IMR-90 (cell line): ENCODE results near the genes SCP2D1, RALGAPA2, KIZ and CD93.

DNA sequence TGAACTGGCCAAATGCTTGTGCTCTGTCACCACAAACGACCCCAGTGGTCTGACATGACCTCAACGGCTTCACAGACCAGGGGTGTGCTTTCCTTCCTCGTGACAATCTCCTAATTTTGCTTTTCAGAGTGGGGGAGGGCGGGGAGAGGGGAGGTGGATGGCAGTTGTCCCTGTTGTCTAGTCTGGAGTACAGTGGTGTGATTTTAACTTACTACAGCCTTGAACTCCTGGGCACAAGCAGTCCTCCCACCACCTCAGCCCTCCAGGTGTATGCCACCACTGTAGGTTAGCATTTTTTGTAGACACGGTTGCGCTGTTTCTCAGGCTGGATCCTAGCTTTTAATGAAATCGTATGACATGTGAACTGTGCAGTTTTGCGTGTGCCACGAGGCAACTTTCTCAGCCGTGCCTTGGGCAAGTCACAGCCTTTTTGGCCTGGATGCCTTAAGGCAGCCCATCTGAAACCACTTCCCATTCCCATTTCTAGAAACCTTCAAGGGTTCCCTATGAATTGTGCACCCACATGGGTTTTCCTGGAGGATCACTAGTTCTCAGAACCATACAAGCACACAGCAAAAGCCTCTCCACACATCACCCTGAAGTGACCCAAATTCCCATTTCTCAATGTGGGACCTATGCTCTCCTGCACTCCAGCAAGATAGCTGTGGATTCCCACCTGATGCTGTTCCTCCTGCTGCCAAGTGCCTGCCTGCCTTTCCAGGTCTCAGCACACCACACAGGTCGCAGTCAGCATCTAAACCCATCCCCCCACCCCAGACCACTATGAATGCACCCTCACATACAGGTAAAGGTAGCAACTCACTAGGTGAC lies 29.0 kb downstream of the SNX5 start:
- RRBS = no CpG with 5 or more reads among the region's 11 CpGs
CAGE:
- cytosol, long polyA plus RNA = no peak
- long polyA plus RNA = no peak
- nucleus, long polyA plus RNA = no peak

- RRBS = no CpG with 5 or more reads among the region's 3 CpGs
CAGE:
- cytosol, long polyA plus RNA = no peak
- long polyA plus RNA = no peak
- nucleus, long polyA plus RNA = no peak
Observed at GRCh38 chr20:18813486-18813914, at the start of gene SCP2D1. TSS of gene SCP2D1 (plus strand) at chr20:18813783.

- RRBS = no CpG with 5 or more reads among the region's 1 CpG
CAGE:
- cytosol, long polyA plus RNA = no peak
- long polyA plus RNA = no peak
- nucleus, long polyA plus RNA = no peak
Observed at GRCh38 chr20:19032721-19033235, 179.7 kb upstream of the SLC24A3 start.

DNA sequence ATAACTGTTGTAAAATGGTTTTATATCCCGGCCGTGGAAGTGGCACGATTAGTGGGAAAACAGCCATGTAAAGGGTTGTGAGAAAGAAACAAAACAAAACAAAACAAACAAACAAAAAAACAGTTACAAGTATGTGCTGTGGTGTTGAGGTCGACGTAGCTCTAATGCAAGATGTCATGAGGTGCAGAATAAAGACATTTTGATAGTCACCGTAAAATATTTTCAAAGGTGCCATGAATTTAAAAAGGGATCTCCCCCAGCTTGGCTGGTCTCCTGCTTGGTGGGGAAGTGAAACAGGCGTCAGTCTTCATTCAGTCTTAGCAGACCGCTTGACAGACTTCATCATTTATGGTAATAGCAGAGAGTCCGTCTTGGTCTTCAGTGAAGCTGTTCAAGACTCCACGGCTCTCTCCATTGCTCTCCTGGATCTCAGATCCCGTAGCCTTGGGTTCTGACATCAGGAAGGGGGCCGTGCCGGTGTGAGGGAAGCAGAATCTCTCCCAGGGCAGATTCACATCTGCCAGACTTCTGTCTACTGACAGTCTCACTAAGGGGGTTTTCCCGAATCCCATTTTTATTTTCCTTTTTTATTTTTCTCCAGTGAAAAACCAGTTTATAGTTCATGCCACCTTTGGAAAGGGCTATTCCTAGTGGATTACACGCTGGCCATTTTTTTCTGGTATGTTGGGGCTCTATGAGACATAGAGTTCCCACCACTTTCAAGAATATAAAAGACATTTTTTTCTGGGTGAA lies 1.6 kb downstream of the SLC24A3 start:
- RRBS = no CpG with 5 or more reads among the region's 15 CpGs
CAGE:
- cytosol, long polyA plus RNA = no peak
- long polyA plus RNA = no peak
- nucleus, long polyA plus RNA = no peak

DNA sequence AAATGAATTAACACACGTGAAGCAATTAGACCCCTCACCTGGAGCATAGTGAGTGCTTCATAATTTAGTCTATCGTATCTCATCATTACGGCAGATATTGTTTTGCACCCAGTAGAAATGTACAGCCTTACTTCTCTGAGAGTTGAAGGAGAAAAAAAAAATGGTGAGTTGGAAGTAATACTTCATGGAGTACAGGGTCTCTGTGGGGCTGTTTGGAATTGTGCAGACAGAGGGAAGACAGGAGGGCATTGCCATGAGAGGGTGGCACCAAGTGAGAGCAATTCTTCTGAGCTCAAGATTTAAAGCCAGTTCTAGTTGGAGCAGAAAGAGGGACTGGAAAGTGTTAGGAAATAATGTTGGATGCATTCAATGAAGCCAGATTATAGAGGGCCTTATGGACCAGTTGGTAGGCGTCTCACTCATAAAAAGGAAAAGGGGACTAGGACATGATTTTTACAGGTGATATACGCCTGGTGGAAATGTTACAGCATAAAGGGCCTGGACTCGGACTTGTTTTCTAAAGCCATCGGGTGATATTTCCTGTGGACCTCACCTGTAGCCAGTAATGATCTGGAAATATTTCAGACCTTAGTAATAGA lies 131.1 kb downstream of the SLC24A3 start:
- RRBS = no CpG with 5 or more reads among the region's 7 CpGs
CAGE:
- cytosol, long polyA plus RNA = no peak
- long polyA plus RNA = no peak
- nucleus, long polyA plus RNA = no peak

DNA sequence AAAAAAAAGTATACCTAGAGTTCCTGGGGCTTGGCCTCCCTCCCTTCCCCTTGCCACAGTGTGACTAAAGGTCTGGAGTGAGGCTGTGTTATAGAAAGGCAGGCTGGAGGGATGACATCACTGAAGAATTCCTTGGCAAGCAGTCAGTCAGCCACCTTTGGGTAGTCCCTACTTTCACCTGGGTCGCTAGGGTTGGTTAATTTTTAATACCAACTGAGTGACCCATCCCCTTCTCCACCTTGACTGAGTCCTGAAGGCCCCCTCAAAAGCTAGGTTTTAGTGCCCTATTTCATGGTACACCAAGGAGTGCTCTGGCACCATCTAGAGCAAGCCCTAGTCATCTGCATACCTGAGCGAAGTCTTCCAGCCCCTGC lies 44.4 kb downstream of the RIN2 start:
- RRBS = no CpG with 5 or more reads among the region's 2 CpGs
CAGE:
- cytosol, long polyA plus RNA = no peak
- long polyA plus RNA = no peak
- nucleus, long polyA plus RNA = no peak

DNA sequence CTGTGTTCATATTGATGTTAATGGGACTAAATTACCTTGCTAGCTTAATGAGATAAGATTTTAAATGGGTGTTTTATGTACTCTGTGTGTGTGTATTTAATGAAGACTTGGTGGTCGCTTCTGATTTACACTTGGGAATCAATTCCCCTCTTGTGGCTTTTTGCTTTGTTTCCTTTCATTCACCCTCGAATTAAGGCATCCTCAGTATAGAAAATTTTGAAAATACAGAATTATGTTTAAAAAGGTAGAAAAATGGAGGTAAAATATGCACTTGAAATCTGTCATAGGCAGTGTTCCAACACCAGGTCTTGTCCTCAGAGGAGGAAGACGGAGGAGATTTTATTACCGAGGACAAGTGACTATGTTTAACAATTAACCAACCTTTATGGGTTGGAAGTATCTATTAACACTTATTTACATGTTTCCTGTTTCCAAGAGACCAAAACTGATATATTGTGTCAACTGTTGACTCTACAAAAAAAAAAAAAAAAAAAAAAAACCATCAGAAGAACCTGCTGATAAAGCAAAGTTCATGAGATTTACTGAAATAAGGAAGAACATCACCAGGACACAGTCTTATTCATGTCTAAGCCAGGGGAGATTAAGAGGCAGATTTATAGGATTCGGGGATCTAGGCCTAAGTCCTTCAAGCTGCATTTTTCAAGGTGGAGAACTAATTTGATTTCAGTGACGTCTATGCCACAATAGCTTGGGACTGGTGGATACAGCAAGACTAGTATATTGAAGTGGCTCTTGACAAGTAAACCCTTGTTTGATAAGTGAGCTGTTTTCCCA lies 126.8 kb upstream of the NAA20 start:
- RRBS = no CpG with 5 or more reads among the region's 6 CpGs
CAGE:
- cytosol, long polyA plus RNA = no peak
- long polyA plus RNA = no peak
- nucleus, long polyA plus RNA = no peak

DNA sequence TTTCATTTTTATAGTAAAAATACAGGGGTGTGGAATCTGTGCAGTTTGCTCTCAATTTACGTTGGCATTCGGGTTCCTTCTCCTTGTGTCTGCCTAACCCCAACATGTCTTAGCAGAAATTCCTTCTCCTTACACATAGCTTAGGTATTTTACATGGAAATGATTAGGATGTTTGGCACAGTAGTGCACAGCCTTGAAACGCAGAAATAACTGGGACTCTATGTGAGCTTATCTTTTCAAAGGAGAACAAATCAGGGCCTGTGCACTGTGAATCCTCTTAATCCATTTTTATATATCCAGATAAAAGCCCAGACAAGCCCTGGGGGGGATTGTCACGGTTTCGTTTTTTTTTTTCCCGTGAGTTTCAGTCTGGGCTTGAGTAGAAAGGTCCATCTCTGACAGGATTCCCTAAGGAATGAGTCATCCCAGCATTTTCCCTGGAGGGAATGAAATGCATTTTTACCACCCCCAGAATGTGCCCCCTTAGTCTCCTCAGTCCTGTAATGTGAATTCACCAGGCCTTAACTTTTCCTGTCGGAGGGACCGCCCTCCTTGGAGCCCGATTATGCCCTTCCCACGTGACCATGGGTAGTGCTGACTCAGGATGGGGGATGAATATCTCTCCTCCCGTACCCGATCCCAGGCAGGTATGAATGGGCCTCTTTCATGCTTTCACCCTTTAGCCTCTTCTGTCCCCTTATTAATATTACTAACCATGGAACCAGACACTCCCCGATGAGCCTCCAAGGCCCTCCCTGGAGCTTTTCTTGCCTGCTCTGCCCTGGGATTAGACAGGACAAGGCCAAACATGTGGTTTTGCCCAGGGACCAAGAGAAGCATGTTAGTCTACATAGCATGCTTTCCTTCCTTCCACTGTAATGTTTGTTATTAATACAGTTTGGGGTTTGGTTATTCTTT lies 24.0 kb upstream of the NAA20 start:
- RRBS = no CpG with 5 or more reads among the region's 13 CpGs
CAGE:
- cytosol, long polyA plus RNA = no peak
- long polyA plus RNA = no peak
- nucleus, long polyA plus RNA = no peak

DNA sequence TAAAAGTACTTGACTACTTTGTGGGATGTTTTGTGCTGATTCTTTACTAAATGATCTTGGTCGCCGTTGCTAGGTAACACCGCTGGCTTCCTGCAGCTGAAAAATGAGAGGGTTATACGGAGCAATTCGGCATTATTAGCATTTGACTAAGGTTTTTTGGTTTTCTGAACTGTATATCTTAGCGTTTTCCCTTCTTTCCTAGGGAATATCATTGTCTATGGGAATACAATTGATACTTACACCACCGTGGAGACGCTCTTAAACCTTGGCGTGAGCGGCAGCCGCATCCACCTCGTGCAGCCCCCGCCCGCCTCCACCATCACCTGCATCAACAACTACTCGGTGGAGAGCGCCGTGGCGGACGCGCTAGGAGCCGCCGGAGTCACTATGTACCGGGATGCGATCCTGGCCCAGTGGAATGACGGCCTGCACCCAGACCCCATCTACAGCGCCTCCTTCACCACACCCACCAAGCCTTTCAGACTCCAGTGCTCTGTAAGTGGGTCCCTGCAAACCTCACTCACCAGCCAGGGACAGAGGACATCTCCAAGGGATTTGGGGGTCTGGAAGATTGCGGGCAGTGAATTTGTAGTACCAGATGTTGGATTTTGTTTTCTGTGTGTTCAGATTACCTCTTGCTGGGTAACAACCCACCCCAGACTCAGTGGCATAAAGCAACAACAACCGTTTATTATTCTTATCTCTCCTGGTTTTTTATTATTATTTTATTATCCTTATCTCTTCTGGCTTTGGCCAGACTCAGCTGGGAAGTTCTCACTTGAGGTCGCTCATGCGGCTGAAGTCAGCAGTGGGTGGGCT lies 90.7 kb upstream of the INSM1 start:
- RRBS = no CpG with 5 or more reads among the region's 30 CpGs
CAGE:
- cytosol, long polyA plus RNA = no peak
- long polyA plus RNA = no peak
- nucleus, long polyA plus RNA = no peak

DNA sequence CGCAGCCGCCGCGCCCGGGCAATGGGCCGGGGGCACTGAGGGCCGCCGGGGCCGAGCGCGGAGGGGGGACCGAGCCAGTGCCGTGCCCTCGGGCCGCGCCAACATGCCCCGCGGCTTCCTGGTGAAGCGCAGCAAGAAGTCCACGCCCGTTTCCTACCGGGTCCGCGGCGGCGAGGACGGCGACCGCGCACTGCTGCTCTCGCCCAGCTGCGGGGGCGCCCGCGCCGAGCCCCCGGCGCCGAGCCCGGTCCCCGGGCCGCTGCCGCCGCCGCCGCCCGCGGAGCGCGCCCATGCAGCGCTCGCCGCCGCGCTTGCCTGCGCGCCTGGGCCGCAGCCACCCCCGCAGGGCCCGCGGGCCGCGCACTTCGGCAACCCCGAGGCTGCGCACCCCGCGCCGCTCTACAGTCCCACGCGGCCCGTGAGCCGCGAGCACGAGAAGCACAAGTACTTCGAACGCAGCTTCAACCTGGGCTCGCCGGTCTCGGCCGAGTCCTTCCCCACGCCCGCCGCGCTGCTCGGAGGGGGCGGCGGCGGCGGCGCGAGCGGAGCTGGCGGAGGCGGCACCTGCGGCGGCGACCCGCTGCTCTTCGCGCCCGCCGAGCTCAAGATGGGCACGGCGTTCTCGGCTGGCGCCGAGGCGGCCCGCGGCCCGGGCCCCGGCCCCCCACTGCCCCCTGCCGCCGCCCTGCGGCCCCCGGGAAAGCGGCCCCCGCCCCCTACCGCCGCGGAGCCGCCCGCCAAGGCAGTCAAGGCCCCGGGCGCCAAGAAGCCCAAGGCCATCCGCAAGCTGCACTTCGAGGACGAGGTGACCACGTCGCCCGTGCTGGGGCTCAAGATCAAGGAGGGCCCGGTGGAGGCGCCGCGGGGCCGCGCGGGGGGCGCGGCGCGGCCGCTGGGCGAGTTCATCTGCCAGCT lies 518 bp downstream of the INSM1 start:
- RRBS = 2% methylated on average over 39 of the region's 145 CpGs
CAGE:
- cytosol, long polyA plus RNA = no peak
- long polyA plus RNA = no peak
- nucleus, long polyA plus RNA = no peak

- RRBS = no CpG with 5 or more reads among the region's 3 CpGs
CAGE:
- cytosol, long polyA plus RNA = no peak
- long polyA plus RNA = no peak
- nucleus, long polyA plus RNA = no peak
Observed at GRCh38 chr20:20589118-20589609, 123.3 kb downstream of the RALGAPA2 start.

GRCh38 chr20:20678510-20679153 lies 33.8 kb downstream of the RALGAPA2 start:
- RRBS = no CpG with 5 or more reads among the region's 7 CpGs
CAGE:
- cytosol, long polyA plus RNA = no peak
- long polyA plus RNA = no peak
- nucleus, long polyA plus RNA = no peak

- RRBS = no CpG with 5 or more reads among the region's 1 CpG
CAGE:
- cytosol, long polyA plus RNA = no peak
- long polyA plus RNA = no peak
- nucleus, long polyA plus RNA = no peak
Observed at GRCh38 chr20:20690187-20690749, 22.2 kb downstream of the RALGAPA2 start.

DNA sequence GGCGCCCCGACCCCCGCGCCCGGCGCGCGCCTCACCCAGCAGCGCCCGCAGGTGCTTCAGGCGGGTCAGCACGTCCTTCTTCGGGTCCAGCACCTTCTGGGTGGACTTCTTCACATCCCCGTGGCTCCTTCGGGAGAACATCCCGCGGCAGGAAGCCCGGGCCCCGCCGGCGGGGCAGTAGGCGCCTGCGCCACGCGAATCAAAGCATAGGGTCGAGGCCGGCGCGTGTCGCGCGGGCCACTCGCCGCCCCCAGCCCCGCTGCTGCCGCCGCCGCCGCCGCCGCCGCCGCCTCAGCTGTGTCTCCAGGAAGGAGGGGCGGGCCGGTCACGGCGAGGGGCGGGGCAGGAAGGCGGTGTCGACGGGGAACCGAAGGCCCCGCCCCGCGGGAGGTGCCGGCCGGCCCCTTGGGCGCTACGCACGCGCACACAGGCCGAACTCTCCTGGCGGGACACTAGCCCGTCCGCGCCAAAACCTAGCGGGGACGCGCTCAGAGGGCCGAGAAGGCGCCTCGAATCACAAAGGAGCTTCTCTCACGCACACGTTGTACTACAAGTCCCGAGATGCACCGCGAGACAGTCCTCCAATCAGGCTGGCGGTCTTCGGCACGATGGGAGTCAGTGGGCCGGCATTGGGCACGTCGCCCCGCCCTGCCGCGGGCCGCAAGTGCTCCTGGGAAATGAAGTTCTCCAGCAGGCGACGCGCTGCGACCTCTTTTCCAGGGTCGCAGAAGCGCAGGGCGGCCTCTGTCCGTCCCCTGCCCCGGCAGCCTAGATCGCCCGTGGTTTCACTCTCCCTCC lies at the start of gene RALGAPA2:
RALGAPA2 (minus strand) TSS at position 305 of the 798 bp plus-strand sequence.
- RRBS = 2% methylated on average over 27 of the region's 98 CpGs
CAGE:
- cytosol, long polyA plus RNA = no peak
- long polyA plus RNA = no peak
- nucleus, long polyA plus RNA = no peak

DNA sequence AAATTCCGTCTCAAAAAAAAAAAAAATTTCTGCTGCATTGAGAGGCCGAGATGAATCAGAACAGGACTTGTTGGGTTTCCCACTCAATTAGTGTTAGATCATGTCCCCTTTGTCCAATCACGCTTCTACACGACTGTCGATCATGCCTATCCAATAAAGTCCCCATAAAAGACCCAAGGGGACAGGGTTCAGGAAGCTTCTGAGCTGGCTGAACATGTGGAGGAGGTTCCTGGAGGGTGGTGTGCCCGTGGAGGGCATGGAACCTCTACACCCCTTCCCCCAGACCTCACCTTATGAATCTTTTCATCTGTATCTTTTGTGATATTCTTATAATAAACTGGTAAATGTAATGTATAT lies 3.3 kb upstream of the KIZ start:
- RRBS = no CpG with 5 or more reads among the region's 6 CpGs
CAGE:
- cytosol, long polyA plus RNA = no peak
- long polyA plus RNA = no peak
- nucleus, long polyA plus RNA = no peak

- RRBS = 1% methylated on average over 37 of the region's 86 CpGs
CAGE:
- cytosol, long polyA plus RNA = start-site peak on the plus strand at chr20:21126009-21126085, 198 and 222 reads in 2 replicates
- long polyA plus RNA = start-site peak on the plus strand at chr20:21126019-21126089, 185 and 207 reads in 2 replicates
- nucleus, long polyA plus RNA = start-site peak on the plus strand at chr20:21126014-21126085, 275 and 728 reads in 2 replicates
Observed at GRCh38 chr20:21125681-21126898, at the start of gene KIZ. TSS of gene KIZ (plus strand) at chr20:21126082.

- RRBS = no CpG with 5 or more reads among the region's 4 CpGs
CAGE:
- cytosol, long polyA plus RNA = no peak
- long polyA plus RNA = no peak
- nucleus, long polyA plus RNA = no peak
Observed at GRCh38 chr20:22795639-22796041, 211.3 kb upstream of the FOXA2 start.

DNA sequence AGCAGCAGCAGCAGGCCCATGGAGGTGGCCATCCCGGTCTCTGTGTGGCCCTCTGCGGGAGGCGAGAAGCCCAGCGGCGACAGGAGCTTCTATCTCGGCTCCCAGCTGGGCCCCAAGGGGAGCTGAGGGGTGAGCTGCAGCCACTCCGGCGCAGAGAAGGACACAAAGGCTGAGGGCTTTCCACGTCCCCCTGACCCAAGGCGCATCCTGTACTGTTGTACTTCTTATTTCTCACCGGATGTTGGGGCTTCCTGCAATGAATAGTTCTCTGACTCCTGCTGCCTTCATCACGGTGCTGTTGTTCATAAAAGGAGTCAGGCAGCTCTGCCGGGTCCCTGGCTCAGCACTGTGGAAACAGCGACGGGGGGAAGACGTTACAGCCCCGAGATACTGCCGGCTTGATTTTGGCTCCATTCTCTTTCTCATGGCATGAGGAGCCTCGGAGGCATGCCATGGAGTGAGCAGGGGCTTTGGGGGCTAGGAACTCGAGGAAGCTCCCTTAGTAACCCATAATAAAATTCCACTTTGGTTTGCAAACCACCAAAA lies at the start of gene CD93:
CD93 (minus strand) TSS at position 164 of the 546 bp plus-strand sequence.
- RRBS = 36% methylated on average over 13 of the region's 20 CpGs
CAGE:
- cytosol, long polyA plus RNA = no peak
- long polyA plus RNA = no peak
- nucleus, long polyA plus RNA = no peak

DNA sequence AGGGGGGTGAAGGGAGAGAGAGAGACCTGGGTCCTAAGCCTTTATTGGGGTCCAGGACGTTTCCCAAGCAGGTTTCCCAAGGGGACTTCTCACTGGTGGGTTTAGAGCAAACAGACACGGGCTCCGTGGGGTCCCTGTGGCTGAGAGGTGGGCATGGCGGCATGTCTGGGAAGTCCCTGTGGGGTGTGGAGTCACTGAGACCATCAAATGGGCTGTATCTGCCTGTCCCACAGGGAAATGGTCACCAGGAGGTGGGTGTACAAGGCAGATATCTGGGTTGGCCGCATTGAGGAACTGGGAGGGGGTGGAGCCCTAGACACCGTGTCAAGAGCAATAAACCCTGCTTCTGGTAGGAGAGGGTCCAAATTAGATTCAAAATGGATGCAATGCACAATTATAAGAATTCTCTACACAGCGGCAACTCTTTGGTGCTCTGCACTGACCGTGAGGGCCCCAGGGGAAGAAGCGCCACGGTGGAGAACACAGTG lies 1.7 kb upstream of the CD93 start:
- RRBS = no CpG with 5 or more reads among the region's 10 CpGs
CAGE:
- cytosol, long polyA plus RNA = no peak
- long polyA plus RNA = no peak
- nucleus, long polyA plus RNA = no peak

GRCh38 chr20:23116712-23117466 lies 30.8 kb upstream of the CD93 start:
- RRBS = no CpG with 5 or more reads among the region's 11 CpGs
CAGE:
- cytosol, long polyA plus RNA = no peak
- long polyA plus RNA = no peak
- nucleus, long polyA plus RNA = no peak